Subcutaneous adipose tissue (tissue), 3 donors: ENCODE data around the gene GSDME.

DNA sequence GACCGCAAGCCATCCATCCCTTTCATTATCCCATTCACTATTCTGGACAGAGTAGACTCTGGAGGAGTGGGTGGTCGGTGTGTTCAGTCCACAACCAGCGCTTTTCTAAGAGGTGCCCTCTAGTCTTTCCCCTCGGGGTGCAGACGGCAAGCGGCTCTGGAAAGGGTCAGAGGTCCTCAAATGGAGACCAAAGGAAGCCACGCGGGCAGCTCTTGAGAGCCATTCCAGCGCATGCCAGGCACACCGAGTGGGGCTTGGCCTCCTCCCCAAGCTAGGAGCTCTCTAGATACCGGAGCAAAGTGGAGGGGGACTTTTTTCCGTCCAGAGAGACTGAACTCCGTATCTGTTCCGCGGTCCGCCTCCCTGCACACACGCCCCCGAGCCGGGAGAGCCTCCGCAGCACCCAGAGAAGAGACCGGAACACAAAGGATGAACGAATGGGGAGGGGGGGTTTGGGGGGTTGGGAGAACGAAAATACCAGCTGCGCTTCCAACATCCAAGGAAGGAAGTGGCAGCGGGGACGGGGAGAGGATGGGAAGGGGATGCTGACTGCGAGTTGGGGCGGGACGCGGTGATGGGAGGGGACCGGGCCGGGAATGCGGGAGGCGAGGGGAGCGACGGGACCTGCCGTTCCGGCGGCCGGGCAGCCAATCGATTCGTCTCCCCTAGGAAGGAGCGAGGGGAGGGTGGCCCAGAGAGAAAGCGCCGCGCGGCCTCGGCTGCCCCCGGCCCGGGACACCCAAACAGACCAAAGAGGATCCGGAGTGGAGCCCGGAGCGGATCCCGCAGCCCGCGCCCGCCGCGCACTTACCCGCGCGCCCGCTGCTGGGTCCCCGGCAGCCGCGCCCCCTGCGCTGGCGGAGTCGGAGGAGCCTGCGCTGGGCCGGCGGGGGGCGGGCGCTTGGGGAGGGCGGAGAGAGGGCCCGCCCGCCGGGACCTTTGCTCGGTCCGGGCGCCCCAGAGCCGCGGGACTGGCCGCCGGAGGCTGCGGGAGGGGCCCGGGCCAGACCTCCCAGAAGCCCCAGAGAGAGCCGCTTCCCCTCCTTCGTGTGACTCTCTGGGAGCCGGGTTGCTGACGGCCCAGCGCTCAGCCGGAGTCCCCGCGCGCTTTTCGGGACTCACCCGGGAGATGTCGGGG, at the start of gene GSDME:
GSDME (minus strand) TSS at position 880 of the 1,138 bp plus-strand sequence.
- PRO-cap: bidirectional peak, plus-strand start at position 678 of the sequence, minus-strand start at position 598 of the sequence; bidirectional peak, plus-strand start at position 1,052 of the sequence, minus-strand start at position 802 of the sequence
- RAMPAGE, long total RNA, 3 experiments: start-site peak on the minus strand in 3 of 3 experiments, centred at positions 839 to 853 of the sequence, 17 to 155 reads per replicate

DNA sequence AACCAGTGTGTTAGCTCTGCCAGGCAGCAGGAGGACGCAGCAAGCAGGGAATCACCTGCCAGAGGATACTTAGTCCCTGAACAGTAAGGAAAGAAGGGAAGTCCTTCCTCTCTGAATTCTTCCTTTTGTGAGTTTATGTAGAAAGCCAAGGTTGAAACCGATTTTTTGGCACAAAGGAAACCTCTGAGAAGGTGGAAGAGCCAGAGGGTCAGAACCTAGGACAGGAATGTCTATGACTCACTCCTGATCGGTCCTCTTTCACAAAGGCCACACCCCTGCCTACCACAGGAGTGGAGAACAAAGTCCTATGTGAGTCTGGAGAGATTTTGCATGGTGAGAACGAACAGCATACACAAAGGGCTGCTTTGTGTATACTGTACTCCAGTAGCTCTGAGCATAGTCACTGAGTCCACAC, 68.8 kb upstream of the GSDME start:
- PRO-cap: no peak
- RAMPAGE, long total RNA, 3 experiments: no peak in any of the 3 experiments

GRCh38 chr7:24832491-24832832, 75.2 kb upstream of the GSDME start:
- PRO-cap: no peak
- RAMPAGE, long total RNA, 3 experiments: no peak in any of the 3 experiments

GRCh38 chr7:24922525-24922975, 57.4 kb downstream of the OSBPL3 start:
- PRO-cap: no peak
- RAMPAGE, long total RNA, 3 experiments: no peak in any of the 3 experiments

DNA sequence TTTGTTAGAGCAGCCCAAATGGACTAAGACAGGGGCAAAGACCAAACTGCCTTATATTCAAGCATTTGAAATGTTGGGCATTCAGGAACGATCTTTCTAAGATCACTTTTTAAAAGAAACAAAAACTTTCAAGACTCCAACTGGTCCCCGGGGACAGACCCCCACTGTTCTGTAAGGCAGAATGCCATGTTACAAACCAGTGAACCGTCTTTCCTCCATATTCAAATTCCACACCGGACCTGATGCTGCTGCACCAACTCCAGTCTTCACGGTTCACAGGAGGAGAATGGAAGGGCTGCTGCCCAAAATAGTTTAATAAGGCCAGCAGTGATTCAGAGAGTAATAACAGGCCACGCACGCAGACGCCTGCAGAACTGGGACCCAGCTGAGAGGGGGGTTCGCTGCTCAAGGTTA, 47.2 kb downstream of the OSBPL3 start:
- PRO-cap: no peak
- RAMPAGE, long total RNA, 3 experiments: no peak in any of the 3 experiments

DNA sequence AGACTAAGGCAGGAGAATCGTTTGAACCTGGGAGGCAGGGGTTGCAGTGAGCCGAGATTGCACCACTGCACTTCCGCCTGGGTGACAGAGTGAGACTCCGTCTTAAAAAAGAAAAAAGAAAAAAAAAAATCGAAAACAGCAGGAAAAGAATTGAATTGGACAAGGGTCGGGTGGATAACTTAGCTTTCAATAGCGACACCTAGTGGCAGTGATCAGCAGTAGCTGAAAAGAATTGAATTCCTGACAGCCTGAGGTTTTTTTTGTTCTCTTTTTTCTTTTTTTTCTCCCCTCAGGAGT, 55.2 kb downstream of the CYCS start:
- PRO-cap: no peak
- RAMPAGE, long total RNA, 3 experiments: no peak in any of the 3 experiments

- PRO-cap: no peak
- RAMPAGE, long total RNA, 3 experiments: no peak in any of the 3 experiments
Observed at GRCh38 chr7:25121780-25122427, 3.2 kb downstream of the CYCS start.

GRCh38 chr7:25620044-25620889, 392.0 kb upstream of the NPVF start:
- PRO-cap: bidirectional peak, plus-strand start at chr7:25620498, minus-strand start at chr7:25620334
- RAMPAGE, long total RNA, 3 experiments: no peak in any of the 3 experiments

- PRO-cap: no peak
- RAMPAGE, long total RNA, 3 experiments: no peak in any of the 3 experiments
Observed at GRCh38 chr7:25625323-25625900, 397.1 kb upstream of the NPVF start.

- PRO-cap: no peak
- RAMPAGE, long total RNA, 3 experiments: no peak in any of the 3 experiments
Observed at GRCh38 chr7:25750528-25751316, 401.3 kb upstream of the NFE2L3 start.

GRCh38 chr7:25852024-25853159, 299.6 kb upstream of the NFE2L3 start:
- PRO-cap: bidirectional peak, plus-strand start at chr7:25852244, minus-strand start at chr7:25852247; unidirectional peak, minus-strand start at chr7:25852680
- RAMPAGE, long total RNA, 3 experiments: no peak in any of the 3 experiments

DNA sequence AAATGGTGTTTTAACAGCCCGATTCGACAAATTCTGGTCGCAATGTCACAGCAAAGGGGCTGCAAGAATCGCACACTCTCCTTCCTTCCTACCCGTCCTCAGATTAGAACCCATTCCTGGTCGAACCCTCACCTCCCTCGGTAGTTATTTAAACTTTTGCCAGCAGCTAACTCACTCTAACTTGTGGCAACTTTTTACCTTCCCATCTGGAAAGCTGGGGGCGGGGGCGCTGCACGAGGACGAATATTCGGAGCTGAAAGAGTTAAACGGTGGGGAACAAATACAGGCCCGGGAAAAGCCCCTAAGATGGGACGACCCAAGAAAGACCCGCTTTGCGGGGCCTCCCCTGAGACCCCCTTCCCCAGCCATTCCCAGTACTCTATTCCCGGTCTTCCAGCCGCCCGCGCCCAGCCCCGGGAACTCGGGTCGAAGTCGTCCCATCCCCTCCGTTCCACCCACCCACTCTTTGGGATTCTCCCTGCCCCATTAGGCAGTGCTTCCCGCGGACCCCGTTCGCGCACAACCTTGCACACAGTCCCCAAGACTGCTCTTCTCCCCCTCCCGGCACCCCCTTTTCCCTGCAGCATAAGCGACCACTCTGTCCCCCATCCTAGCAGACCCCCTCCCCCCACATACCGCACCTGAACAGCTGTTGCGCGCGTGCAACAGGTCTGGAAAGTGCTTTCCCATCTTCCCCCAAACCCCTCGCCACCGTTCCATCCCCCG, 201.7 kb upstream of the NFE2L3 start:
- PRO-cap: no peak
- RAMPAGE, long total RNA, 3 experiments: no peak in any of the 3 experiments

DNA sequence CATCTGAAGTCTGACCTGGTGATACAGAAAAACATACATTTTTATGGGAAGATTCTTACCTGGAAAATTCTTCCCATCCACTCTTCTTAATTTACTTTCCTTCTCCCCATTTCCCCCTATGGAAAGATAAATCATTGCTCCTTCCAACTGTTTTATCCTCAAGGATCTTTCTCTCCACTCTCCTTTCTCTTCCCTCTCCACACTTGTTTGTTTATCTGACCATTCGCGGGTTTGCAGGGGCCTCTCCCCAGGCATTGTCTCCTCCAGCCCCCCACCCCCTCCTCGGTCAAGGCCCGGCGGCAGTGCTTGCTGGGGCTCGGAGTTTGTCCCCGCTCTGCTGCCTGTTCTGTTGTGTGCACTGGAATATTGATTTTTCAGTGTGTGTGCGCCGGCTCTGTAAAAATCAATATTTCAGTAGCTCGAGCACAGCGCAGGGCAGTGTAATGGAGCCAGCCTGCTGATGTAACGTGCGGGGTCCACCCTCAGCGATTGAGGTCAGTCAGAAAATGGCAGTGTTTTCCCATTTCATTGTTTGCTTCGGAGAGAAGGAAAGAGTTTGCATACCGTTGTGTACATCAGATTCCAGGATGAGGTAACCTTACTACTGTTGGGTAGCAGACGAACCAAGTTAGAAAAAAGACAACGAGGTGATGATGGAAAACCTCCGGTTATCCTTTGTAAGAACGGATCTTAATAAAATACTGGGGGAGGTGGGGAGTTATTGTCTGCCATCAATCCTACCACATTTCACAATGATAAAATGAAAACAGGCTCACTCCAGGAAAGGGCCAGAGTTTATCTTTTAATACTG, 199.4 kb upstream of the NFE2L3 start:
- PRO-cap: no peak
- RAMPAGE, long total RNA, 3 experiments: no peak in any of the 3 experiments

GRCh38 chr7:26083121-26083379, 68.9 kb upstream of the NFE2L3 start:
- PRO-cap: no peak
- RAMPAGE, long total RNA, 3 experiments: no peak in any of the 3 experiments

DNA sequence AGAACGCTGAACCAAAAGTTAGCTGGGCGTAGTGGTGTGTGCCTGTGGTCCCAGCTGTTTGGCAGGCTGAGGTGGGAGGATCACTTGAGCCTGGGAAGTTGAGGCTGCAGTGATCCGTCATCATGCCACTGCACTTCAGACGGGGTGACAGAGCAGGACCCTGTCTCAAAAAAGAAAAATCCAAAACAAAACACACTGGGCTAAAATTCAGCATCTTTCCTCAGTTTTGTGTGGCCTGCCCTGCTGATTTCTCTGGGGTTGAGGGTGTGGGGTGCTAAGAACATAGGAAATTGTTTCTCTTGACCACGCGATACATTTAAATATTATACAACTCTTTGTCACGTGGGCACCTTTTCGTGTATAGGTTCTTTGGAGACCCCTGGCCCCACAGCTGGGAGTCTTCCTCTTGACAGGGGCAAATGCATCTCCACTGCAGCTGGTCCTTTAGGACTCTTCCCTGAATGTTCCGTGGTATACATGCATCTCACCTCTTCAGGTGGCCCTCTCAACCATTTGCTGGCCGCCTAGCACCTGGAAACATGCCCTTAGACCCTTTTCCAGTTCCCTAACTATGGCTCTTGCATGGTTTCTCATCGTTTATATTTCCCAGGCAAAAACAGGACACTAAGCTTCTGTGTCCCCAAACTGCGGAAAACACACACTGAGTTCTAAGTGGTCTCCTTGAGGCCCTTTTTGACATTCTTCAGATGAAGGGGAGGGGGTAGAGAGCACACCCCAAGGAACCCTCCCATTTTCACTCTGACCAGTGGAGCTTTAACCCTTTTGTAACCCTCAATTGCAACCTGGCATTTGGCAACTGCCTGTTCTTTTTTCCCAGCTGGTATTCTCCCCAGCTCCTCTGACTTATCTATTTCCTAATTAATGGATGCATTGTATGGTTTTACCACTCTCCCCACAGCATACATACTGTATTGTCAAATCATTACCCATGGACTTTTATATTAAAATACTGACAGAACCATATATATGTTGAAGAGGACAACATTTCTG, 20.7 kb downstream of the HNRNPA2B1 start:
- PRO-cap: no peak
- RAMPAGE, long total RNA, 3 experiments: no peak in any of the 3 experiments

- PRO-cap: no peak
- RAMPAGE, long total RNA, 3 experiments: no peak in any of the 3 experiments
Observed at GRCh38 chr7:26184057-26185129, 16.2 kb downstream of the HNRNPA2B1 start.

DNA sequence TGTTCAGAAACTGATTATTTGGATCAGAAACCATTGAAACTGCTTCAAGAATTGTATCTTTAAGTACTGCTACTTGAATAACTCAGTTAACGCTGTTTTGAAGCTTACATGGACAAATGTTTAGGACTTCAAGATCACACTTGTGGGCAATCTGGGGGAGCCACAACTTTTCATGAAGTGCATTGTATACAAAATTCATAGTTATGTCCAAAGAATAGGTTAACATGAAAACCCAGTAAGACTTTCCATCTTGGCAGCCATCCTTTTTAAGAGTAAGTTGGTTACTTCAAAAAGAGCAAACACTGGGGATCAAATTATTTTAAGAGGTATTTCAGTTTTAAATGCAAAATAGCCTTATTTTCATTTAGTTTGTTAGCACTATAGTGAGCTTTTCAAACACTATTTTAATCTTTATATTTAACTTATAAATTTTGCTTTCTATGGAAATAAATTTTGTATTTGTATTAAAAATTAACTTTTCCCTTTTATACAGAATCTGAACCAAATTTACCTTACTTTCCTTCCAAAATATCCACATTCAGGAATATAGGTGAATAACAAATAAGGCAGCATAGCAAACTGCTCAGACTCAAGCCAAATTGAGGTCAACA, 14.6 kb downstream of the HNRNPA2B1 start:
- PRO-cap: no peak
- RAMPAGE, long total RNA, 3 experiments: no peak in any of the 3 experiments

GRCh38 chr7:26187733-26188537, 12.6 kb downstream of the HNRNPA2B1 start:
- PRO-cap: no peak
- RAMPAGE, long total RNA, 3 experiments: no peak in any of the 3 experiments

- PRO-cap: no peak
- RAMPAGE, long total RNA, 3 experiments: no peak in any of the 3 experiments
Observed at GRCh38 chr7:26189238-26189449, 11.4 kb downstream of the HNRNPA2B1 start.

DNA sequence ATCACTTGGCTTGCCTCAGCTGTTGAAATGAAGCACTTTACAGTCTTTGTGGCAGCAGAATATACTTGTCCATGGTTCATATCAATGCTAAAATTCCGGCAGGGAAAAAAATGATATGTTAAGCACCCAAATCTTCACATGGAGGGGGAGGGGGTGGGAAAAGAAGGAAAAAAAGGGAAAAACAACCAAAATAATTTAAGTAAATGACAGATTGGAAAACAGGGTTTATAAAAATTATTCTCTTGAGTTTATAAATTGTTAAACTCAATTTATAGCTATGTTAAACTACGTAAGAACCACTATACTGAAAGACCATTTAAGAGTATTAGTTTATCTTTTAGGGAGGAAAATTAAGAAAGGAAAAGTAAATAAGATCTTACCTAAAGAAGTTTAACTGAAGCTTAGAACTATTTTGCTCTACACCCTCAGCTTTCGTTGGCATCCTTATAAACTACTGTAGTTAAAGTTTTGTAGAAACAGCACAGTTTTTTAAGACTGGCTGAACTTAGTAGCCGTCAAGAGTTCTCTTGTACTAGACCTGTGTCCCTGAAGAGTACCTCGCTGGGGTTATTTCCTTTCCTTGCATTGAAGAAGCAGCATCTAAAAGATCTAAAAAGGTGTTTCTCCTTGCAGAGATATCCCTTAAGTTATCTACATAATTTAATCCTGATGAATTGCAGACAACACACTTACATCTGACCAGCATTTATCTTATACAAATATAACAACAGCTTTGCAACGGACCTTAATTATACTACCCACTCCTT, 9.3 kb downstream of the HNRNPA2B1 start:
- PRO-cap: no peak
- RAMPAGE, long total RNA, 3 experiments: no peak in any of the 3 experiments